H4 (cell line): ENCODE data around the gene CLDN22.

DNA sequence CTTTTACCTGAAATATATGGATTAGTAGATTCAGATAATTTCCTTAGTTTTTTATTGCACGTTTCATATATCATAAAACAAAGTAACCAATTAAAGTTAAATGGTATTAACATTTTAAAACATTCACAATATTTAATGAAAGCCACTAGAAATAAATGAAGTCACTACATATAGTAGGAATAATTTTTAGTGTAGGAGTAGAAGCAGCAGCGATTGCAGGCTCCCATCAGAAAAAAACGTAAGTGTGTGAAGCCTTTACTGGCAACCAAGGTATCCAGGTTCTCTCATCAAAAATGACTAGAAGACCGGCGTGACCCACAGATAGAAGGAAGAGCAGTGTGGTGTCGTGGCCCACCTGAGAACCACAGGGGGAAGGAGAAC lies 936.3 kb upstream of the AGA start:
- RAMPAGE, long total RNA = no peak

DNA sequence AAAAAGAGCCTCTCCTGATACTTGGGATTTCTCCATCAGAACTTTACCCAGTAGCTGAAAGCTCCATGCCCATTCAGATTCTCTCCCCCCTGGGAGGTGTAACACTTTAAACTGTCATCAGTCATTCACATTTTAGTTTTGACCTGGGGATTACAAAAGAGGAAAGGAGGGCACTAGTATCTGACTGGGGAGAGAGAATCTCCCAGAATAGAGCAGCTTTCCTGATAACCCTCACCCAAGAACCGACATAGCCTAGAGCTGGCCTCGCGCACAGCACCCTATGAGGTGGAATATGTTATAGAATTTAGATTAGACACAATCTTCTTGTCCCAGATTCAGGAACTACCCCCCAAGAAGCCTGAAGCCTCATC lies 950.2 kb upstream of the TENM3 start:
- RAMPAGE, long total RNA = no peak

GRCh38 chr4:182144626-182145090 lies 98.5 kb upstream of the TENM3 start:
- RAMPAGE, long total RNA = no peak

DNA sequence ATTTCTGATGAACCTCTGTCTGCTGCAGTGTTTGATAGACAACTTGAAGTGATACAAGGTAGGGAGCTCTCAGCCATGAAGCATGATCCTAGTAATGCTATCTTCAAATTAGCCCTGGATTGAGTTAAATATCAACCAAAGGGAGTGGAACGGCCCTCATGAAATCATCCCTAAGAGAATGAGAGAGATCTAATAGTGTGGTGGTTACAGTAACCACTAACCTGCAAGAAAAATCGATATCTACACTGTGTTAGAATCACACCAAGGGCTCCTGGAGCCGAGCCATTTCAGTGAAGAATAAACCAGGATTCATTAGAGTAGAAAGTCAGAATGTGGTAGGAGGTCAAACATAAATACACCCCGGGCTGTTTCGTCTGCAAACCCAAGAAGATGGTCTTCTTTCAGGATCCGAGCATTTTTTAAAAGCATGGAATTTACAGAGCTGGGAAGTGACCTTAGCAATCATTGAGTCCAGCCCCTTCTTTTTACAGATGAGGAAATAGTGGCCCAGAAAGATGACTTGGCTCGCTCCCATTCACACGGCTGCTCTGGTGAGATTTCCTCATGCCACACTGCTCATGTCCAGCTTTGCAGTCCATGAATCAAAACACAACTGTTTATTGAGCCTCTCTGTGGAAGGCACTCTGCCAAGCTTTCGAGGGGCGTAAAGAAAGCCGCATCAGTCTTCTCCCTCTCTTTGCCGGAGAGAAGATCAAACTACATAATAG lies 5.5 kb upstream of the DCTD start:
- RAMPAGE, long total RNA = no peak

DNA sequence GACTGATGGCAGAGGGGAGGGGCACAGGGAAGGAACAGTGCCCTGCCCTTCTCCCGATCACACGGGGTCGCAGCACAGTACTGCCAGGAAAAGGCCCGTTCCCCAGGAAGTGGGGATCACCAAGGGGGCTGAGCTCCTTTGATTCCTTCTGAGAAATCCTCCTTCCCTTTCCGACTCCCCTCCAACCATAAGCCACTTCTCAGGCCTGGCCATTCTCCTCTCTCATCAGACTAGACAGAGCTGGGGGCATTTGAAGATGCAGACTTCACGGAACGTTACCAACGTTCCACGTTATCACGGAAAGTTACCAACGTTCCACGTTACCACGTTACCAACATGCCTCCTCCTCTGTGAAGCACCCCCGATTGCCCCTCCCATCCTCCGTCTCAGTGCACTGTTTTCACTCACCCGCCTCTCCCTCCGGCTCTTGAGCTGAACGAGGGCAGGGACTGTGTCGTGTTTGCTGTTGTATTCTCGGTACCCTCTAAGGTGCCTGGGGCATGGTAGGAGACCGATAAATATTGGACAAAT lies 85.4 kb upstream of the WWC2 start:
- RAMPAGE, long total RNA = no peak

GRCh38 chr4:183097609-183098724 lies 1.1 kb upstream of the WWC2 start:
- RAMPAGE, long total RNA = no peak

DNA sequence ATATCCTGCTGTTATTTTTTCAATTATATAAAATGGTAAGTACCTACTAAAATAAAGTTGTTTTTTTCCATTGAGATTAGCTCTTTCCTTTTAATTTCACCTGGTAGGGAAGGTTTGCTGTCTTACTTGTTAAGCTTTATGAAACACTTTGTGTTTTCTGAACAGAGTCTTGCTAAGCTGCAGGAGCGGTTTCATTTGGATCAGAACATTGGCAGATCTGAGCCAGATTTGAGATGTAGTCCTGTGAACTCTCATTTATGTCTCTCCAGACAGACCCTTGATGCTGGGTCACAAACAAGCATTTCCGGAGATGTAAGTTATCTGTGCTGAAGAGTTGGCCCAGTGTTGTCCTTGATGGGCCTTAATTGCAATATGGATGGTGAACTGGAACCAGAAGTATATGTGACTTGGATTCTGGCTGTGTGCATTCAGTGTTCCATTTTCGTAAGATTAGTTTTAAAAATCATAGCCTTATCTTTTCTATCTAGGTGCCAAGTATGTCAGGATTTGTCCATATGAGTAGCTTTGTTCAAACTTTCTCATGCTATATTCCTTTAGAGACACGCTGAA lies 71.4 kb downstream of the CLDN22 start:
- RAMPAGE, long total RNA = no peak

- RAMPAGE, long total RNA = no peak
Measured at GRCh38 chr4:183268652-183269144, 51.4 kb downstream of the CLDN22 start.

GRCh38 chr4:183320053-183320330 lies at the start of gene CLDN22:
CLDN22 (minus strand) TSS chr4:183320276.
- RAMPAGE, long total RNA = no peak

- RAMPAGE, long total RNA = no peak
Measured at GRCh38 chr4:183563736-183564434, 59.0 kb downstream of the ING2 start.

- RAMPAGE, long total RNA = no peak
Measured at GRCh38 chr4:183636459-183636994, 22.5 kb downstream of the RWDD4 start.

- RAMPAGE, long total RNA = no peak
Measured at GRCh38 chr4:183639368-183639846, 19.6 kb downstream of the RWDD4 start.

GRCh38 chr4:183746771-183747317 lies 87.8 kb downstream of the TRAPPC11 start:
- RAMPAGE, long total RNA = no peak

DNA sequence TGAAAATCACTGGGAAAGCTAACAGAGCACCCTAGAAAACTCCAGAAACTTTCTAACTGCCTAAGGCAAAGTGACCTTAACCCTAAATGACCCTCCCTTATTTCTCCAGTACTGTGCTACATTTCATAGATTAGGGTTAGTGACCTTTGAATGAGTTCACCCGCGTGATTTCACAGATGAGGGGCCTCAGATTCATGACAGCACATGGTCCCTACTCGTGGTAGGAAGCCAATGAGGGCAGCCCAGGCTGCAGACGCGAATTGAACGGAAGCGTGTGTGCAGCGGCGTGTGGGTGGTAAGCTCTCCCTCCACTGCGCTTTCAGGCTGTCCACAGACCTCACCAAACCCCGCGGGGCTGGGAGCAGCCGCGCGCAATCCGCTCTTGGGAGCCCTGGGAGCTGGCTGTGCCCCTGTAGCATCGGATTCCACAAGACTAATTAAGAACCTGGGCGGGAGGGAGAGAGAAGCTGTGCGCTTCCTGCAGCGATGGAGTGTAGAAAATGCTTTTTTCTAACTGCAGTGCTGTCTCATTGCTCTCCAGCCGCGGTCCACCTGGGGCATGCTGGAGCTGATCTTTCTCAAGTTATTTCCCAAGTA lies 134.8 kb downstream of the STOX2 start:
- RAMPAGE, long total RNA = no peak

- RAMPAGE, long total RNA = no peak
Measured at GRCh38 chr4:184310842-184311414, 93.3 kb upstream of the ENPP6 start.

DNA sequence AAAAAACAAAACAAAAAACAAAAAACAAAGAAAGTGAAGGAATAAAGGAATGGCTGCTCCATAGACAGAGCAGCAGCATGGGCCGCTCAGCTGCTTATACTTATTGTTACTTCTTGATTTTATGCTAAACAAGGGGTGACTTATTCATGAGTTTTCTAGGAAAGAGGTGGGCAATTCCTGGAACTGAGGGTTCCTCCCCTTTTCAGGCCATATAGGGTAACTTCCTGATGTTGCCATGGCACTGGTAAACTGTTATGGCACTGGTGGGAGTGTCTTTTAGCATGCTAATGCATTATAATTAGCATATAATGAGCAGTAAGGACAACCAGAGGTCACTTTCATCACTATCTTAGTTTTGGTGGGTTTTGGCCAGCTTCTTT lies 121.7 kb upstream of the ENPP6 start:
- RAMPAGE, long total RNA = no peak

DNA sequence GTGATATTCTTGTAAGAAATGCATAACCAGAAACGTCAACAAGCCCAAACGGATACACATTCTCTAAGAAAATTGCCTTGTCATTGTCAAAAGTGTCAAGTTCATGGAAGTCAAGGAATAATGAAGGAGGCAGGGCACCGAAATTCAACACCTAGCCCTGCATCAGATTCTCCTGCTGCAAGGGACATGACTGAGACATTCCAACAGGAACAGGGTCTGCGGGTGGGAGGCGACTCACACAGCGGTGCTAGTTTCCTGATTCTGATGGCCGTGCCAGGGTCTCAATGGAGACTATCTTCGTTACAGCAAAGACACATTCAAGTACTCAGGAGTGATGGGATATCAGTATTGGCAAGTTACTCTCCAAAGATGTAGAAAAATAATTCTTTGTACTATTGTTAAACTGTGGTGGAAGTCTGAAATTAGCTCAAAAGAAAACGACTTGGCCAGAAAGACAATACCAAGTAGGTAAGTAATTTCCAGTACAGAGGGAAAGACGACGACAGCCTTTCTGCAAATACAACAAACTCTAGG lies 26.6 kb downstream of the IRF2 start:
- RAMPAGE, long total RNA = no peak

DNA sequence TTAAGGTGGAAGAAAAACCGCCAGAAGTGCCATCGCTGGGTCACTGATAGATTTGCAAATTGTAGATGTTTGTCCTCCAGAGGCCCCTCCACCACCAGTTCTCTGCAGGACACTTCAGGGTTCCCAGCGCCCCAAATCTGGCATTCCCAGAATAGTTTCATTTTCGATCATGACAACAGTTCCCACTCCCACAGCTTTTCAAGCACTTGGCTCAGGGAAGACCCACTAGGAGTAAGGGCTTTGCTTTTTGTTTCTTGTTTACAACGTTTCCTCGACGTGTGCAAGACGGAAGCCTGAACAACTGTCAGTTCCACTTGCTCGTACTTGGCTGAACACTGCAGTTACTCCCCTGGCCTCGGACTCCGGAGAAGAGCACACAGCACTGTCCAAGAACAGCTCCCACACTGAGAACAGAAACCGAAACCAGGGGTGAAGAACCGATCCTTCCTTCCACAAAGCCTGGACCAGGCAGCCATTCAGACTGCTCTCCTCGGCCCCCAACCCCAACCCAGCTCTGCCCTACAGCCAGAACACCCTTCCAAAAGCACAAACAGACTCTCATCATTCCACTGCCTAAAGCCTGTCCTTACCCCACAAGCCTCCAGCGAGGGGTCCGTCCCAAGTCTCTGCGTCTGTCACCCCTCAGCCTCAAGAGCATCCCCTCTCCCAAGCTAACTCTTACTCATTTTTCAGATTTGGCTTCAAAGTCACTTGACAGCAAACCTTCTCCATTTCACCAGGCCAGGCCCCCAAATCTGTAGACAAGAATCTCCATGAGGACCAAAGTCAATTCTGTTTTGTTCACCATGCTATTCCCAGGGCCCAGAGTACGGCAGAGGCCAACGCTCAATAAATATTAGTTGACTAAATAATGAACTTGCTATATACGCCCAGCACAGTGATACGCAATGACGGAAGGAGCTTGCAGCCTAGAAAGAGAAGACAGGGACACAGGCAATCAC lies 25.4 kb downstream of the IRF2 start:
- RAMPAGE, long total RNA = no peak

DNA sequence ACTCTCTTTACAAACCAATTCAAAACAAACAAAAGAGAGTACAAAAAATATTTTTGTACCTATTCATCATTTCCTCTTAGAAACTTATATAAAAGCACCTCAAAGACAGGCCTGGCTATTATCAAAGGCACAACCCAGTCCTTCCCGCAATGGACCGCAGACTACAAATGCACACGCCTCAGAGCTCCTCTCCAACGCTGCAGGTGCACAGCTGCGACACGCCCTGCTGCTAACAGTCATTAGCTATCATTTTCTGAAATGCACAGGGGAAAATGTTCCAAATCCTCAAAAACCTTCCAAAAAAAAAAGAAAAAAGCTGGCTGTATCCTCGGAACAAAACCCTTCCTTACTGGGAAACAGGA lies 16.8 kb downstream of the IRF2 start:
- RAMPAGE, long total RNA = no peak

DNA sequence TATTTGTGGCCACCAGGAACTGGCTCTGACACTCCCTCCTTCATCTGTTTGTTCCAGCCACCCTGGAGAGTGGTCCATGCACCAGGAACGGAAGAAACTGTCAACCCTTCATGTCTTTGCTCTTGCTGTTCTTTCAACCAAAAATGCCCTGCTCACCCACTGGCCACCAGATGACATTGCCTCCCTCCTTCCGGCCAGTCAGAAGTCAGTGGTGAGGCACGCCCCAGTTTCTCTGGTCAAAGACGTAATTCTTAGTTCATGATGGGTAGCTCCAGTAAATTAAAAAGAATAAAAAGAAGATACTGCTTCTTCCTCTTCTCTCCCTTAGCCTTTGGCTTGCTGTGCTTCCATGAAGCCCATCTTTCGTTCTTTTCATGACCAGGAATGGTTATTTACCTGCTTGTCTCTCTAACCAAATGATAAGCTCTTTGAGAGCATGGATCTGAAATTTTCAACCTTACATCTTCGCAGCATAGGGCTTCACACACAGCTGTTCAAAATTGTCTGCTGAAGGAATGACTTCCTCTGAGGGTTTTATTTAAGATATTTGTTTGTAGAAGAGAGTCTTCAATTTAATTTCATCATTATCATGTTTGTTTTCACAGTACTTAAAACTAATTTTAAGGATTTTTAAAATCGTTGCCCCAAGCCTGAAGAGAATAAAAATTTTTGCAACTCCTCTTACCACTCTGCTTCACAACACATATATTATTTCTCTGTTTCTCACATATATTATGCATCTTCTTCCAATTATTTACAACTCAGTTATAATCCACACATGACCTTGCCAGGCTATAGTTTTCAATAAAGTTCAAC lies 16.2 kb downstream of the IRF2 start:
- RAMPAGE, long total RNA = no peak